ENCODE measurements around the genes LYSMD2 and TMOD3.

DNA sequence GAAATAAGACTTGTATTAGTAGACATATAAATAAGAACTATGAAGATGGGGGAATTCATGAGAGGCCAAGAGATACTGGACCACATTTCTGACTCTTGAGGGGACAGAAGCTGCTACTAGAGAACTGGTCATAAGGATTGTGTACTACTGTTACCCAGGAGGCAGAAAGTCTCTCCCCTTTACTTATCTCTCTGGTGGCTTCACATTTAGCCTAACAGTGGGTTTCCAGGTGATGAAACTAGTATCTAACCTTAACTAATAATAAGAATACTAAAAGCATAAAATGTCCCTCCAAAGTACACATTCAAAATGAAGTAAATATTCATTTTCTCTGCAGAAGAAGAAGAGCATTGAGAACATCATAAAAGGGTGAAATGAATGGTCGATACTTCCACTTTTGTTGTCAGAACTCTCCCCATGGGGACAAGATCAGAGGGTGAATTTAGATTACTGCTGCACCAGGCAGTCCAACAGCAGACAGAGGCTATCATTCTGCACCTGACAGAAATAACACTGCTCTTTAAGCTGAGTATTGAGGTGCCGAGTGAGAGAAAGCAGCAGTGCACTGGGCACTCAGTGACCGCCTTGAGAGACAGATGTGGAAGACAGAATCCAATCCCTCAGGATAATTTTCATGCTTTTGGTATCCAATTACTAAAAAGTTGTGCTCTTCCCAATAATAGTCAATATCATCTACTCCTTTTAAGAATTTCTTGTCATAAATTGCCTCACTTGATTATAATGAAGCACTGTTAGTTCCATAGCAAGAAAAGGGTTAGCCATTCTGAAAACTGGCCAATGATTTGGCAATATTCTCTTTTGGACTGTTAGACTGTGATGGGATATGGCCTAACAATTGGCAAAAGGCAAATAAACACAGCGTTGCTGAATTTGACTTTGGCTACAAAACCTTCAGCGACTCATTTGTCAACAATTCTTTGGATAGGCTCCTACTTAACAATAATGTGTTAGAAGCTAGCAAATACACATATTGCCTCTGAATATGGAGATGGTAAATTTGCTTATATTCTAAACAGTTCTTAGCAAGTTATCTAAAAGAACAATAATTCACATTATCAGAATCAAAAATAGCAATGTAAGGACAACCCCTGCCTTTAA lies 5.4 kb downstream of the FGF7 start:
- CAGE, long polyA plus RNA = no peak
- RRBS = no CpG with 5 or more reads among the region's 5 CpGs

- CAGE, long polyA plus RNA = no peak
- RRBS = no CpG with 5 or more reads among the region's 2 CpGs
Measured at GRCh38 chr15:49465926-49466795, 43.1 kb downstream of the FGF7 start.

DNA sequence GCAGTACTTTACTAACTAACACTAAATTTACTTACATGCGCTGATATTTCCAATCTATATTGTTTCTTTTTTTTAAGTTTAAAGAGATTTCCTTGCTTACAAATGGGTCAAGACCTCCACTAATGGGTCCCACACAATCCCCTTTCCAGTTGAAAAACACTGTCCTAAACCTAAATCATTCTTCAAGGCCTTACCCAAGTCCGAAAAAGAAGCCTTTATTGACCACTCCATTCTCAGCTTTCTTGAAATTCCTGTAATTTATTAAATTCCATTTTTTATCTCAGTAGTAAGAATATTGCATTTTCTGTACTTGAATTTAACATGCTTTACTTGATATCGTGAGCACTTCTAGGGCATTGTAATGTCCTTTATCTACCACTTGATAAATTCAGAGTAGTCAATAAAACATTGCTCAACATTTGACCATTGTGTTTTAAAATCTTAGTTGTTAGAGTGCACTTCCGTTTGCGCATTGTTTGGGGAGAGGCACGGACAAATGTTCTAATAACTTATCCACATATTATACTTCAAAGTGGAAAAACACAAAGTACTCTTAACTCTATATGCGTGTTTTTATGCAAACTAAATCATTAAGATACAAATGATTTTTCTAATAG lies 570 bp downstream of the FAM227B start:
- CAGE, long polyA plus RNA = no peak
- RRBS = no CpG with 5 or more reads among the region's 7 CpGs

DNA sequence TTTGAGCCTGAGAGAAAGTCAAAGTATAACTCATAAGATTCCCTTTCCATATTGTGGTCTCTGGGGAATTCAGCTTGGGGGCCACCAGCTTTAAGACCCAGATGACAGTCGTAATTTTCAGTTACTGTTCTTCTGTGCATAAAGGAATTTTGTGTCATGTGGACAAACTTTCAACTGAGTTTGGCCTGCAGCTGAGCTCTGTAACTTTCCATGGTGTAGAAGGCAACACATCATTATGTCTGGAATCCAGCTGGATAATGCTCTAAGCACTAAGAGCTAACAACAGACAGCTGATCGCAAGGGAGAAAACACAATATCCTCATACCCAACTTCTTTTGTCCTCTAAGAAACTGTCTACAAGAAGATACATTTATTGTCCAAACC lies 219.1 kb downstream of the ATP8B4 start:
- CAGE, long polyA plus RNA = no peak
- RRBS = no CpG with 5 or more reads among the region's 2 CpGs

- CAGE, long polyA plus RNA = no peak
- RRBS = no CpG with 5 or more reads among the region's 5 CpGs
Measured at GRCh38 chr15:50055218-50056084, 63.6 kb downstream of the ATP8B4 start.

GRCh38 chr15:50066322-50066637 lies 52.8 kb downstream of the ATP8B4 start:
- CAGE, long polyA plus RNA = no peak
- RRBS = no CpG with 5 or more reads among the region's 3 CpGs

- CAGE, long polyA plus RNA = no peak
- RRBS = no CpG with 5 or more reads among the region's 6 CpGs
Measured at GRCh38 chr15:50183163-50183999, 1.4 kb downstream of the SLC27A2 start.

GRCh38 chr15:50351398-50352279 lies 3.4 kb downstream of the GABPB1 start:
- CAGE, long polyA plus RNA = no peak
- RRBS = no CpG with 5 or more reads among the region's 7 CpGs

- CAGE, long polyA plus RNA = no peak
- RRBS = no CpG with 5 or more reads among the region's 15 CpGs
Measured at GRCh38 chr15:50423224-50423712, 937 bp upstream of the USP8 start.

GRCh38 chr15:50889704-50890117 lies 18.8 kb upstream of the AP4E1 start:
- CAGE, long polyA plus RNA = no peak
- RRBS = no CpG with 5 or more reads among the region's 12 CpGs

- CAGE, long polyA plus RNA = no peak
- RRBS = no CpG with 5 or more reads among the region's 1 CpG
Measured at GRCh38 chr15:51016677-51017275, 77.9 kb downstream of the TNFAIP8L3 start.

GRCh38 chr15:51465481-51465703 lies 123.9 kb downstream of the GLDN start:
- CAGE, long polyA plus RNA = no peak
- RRBS = no CpG with 5 or more reads among the region's 1 CpG

- CAGE, long polyA plus RNA = no peak
- RRBS = no CpG with 5 or more reads among the region's 2 CpGs
Measured at GRCh38 chr15:51577061-51577401, 45.5 kb downstream of the DMXL2 start.

DNA sequence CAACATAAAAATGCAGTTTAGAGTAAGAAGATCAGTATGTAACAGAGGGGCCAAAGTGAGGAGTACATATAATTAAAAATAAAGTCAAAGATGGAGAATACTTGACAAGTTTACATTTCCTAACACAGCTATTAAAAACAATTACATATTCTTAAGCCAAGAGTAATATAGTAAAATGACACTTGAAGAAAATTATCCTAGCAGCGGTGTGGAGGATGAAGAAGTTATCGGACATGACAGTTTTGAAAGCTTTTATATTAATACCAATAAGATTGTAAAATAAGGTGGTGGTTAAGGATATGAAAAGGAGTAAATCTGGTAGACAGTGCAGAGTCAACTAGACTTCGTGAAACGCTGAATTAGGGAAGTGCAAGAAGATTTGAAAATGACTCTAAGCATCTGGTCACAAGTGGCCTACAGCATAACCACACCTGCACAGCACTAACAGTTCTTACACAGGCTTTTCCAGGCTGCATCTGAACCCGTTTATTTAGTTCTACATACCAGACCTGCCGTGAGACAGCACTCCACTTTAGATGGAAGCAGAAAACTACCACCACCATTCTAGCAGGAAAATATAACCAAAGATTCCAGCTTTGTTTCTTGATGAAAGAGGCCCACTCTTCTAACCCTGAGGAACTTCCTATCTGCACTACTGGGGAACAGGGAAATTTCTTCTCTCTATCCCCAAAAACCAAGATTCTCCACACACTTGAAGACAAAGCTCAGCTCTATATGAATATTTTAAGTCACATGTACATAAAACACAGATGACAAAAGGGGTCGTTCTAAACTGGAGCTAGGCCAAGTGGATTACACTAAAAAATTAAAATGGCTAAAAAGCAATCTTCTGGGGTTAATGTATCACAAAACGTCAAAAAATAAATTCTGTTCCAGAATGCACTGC lies 1.9 kb downstream of the DMXL2 start:
- CAGE, long polyA plus RNA = no peak
- RRBS = no CpG with 5 or more reads among the region's 8 CpGs

DNA sequence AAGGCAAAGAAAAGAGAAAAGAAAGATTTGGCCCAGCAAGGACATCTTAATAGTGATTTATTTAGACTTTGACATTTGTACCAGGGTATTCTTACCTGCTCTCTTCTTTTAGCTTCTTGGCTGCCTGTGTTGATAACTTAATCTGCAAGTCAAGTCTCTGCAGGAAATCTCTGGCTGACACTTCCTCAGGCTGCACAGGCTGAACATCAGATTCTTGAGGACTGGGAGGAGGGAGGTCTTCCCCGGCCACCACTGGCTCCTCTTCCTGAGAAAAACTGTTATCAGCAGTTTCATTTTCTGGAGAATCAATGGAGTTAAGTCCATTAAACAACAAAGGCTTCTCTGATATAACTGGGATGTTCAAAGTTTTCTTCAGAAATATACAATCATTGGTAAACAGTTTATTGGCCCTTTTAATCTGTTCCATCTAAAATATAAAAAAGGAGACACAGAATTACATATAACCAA lies 12.7 kb downstream of the LYSMD2 start:
- CAGE, long polyA plus RNA = no peak
- RRBS = no CpG with 5 or more reads among the region's 1 CpG

DNA sequence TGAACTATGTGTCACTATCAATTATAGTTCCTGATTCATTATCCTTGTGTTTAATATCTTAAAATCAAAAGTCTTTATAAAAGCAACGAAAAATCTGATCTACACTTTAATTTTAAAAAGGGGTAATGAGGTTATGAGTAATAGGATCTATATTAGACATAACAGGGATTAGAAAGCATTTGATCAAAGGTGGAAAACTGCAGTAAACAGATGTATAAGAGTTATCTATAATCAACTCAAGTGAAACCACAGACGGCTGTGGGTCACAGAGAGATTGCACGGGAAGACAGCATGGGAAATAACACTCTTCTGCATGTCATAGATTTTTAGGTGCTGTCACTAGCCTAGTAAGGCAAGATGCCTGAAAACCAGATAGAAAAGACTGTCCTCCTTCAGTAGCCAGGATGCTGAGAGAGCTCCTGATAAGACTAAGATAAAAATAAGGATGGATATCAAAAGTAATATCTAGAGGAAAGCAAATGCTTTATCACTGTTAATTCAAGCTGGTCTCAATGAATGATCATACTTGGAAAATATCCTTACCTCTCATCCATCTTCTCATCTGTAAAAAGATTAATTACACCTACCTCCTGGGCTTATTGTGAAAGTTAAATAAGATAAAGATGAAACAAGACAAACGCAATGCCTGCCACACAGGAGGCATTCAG lies 1.8 kb downstream of the LYSMD2 start:
- CAGE, long polyA plus RNA = no peak
- RRBS = no CpG with 5 or more reads among the region's 4 CpGs

DNA sequence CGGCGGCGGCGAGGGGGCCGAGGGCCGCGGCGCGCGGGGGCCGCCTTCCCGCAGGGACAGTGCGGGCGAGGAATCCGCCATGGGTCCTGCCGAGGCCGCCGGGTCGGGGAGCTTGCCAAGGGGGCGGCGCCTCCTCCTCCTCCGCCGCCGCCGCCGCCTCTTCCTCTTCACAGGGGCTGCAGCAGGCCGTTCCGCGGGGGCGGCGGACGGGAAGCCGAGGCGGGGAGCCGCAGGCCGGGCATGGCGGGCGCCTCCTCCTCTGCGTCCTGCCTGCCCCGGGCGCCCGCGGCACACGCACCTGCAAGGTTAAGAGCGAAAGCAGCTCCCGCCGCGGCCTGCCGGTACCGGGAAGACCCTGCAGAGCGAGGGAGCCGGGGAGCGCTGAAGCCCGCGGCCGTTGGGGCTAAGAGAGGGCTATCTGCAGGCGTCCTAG lies at the start of gene LYSMD2:
LYSMD2 (minus strand) TSS at position 114 of the 433 bp plus-strand sequence.
- CAGE, long polyA plus RNA = no peak
- RRBS = 2% methylated on average over 14 of the region's 57 CpGs

- CAGE, long polyA plus RNA = no peak
- RRBS = no CpG with 5 or more reads among the region's 4 CpGs
Measured at GRCh38 chr15:51766099-51766739, 14.8 kb downstream of the TMOD2 start.

DNA sequence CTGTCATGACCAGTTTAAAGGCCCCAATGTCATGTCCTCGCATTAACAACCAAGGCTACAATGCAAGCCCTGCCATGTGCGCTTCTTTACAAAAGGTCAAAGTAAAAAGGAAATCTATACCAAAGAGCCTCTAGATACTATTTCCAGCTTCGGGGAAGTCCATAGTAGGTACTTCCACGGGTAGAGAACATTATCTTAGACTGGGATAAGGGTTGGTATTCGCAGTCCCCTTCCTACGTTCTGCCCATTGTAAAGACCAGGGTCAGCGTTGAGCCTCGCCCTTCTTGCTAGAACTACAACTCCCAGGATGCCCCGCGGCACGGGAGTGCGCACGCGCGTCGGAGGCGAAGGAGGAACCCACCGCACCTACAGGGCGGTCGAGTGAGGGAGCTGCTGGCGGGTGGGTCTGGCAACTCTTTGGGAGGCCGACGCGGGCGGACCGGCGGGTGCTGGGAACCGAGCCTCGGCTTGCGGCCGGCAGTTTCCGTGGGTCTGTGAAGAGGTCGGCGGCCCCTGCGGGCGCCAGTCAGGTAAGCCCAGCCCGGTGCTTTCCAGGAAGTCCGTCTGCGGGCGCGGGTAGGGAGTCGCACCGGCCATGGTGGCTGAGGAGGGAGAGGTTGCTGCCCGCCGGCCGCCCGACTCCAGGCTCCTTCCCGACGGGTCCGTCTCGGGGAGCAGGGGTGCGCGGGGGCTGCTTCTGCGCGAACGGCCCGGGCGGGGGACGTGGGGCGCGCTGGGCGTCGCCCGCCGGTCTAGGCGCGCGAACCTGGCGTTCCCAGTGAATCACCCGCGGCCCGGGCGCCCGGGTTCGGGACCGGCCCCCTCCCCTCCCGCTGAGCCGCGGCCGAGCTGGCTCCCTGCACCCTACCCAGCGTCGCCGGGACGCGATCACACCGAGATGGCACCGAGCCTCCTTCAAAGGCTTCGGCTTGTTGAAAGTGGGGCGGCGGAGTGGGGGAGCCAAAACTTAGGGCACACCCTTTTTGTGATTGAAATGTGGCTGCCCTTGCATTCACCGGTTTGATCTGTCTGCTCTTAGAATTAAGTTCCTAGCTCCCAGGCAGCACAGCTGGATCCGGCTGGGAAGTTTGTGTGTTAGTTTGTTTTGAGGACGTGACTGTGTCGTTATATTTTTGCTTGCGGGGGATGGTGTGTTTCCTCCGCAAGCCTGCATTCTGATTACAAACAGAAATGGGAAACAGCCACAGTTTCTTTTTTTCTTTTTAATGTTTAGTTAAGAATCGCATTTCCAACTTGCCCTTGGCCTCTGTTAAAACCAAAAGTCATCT lies at the start of gene TMOD3:
TMOD3 (plus strand) TSS at position 347 of the 1,289 bp plus-strand sequence.
- CAGE, long polyA plus RNA = no peak
- RRBS = 1% methylated on average over 47 of the region's 97 CpGs

DNA sequence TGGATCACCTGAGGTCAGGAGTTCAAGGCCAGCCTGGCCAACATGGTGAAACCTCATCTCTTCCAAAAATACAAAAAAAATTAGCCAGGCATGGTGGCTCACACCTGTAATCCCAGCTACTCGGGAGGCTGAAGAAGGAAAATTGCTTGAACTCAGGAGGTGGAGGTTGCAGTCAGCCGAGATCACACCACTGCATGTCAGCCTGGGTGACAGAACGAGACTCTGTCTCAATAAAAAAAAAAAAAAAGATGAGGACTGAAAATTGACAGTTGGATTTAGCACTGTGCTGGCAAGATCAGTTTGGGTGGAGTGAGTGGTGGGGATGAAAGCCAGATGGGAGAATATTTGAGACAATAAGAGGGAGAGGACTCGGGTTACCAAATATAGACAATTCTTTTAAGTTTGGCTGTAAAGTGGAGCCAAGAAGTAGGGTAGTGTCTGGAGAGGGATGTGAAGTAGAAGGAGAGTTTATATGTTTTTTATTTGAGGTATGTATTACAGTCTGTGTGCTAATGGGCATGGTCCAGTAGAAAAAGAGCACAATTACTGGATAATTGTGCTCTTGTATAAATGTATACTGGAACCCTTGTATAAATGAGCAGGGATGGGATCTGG lies 20.4 kb downstream of the TMOD3 start:
- CAGE, long polyA plus RNA = no peak
- RRBS = no CpG with 5 or more reads among the region's 4 CpGs

All from mammary epithelial cell (primary cell).